SK-N-DZ (cell line): ENCODE results near the gene PLPP3.

RAMPAGE:
- cytosol, long total RNA, result no peak
- nucleus, long total RNA, result no peak
Measured at GRCh38 chr1:54204831-54205458, 5.0 kb downstream of the MRPL37 start.

GRCh38 chr1:54249753-54250583, 50.0 kb downstream of the MRPL37 start:
RAMPAGE:
- cytosol, long total RNA, result no peak
- nucleus, long total RNA, result no peak

RAMPAGE:
- cytosol, long total RNA, result no peak
- nucleus, long total RNA, result no peak
Measured at GRCh38 chr1:54298326-54299596, 98.8 kb downstream of the MRPL37 start.

DNA sequence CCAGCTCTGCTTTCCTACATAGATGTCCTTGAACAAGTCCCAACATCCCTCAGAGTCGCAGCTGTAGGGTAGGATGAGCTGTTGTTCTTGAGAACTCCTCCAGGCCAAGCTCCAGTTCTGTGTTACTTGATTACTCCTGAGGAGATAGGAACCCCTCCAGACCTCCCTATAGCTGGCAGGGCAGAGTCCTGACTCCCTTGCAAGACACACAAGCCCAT, 68.6 kb upstream of the ACOT11 start:
RAMPAGE:
- cytosol, long total RNA, result no peak
- nucleus, long total RNA, result no peak

DNA sequence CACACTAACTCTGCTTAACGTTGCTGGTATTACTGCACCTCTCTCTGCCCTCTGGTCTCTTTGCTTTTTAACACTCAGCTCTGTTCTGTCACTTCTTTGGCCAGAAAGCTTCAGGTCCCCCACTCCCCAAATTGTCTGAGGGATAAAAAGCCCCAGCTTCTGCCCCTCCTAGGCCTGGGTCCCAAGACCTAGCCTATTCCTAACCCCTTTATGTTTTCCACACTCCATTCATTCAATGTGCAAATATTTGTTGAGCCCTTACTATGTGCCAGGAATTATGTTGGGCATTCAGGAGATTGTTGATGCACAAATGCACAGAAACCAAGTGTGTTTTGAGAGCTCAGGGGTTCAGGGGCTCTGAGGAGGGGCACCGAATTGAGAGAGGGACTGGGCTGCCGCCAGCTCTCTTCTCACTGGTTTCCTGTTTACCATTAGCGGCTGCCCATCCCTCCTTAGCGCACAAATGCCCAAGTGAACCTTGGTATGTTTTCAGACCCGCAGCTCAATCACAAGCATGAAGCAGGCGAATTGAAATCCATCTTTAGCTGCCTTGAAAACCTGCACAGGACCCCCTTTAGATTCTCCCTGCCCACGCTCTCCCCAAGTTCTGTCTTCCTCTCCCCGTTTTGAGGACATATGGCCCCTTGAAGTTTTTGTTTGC, 61.3 kb upstream of the ACOT11 start:
RAMPAGE:
- cytosol, long total RNA, result no peak
- nucleus, long total RNA, result no peak

RAMPAGE:
- cytosol, long total RNA, result no peak
- nucleus, long total RNA, result no peak
Measured at GRCh38 chr1:54548718-54549173, 718 bp downstream of the ACOT11 start.

DNA sequence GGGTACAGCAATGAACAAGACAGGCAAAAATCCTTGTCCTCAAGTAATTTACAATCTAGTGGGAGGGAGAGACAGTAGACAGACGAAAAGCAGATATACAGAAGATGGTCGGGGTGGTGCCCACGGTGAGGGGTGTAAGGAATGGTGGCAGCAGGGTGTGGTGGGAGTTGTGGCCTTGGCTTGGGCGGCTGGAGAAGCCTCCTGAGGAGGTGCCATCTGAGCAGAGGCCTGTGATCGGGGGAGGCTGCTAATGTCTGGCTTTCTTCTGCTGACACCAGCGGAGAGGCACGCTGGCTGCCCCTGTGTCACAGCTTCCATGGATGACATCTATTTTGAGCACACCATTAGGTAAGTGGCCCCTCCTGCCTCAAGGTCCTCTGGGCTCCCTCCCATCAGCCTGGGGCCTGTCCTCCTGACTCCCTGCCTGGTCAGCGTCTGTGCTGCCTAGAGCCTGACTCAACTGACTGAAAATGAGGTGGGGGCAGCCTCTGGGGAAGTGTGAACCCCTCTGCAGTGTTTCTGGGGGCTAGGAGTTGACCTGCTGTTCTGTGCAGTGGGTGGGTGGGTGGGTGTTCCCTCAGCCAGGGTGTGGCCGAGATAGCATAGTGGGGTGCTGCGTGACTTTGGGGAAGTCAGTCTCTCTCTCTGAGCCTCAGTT, 37.6 kb downstream of the FAM151A start:
RAMPAGE:
- cytosol, long total RNA, result no peak
- nucleus, long total RNA, result no peak

GRCh38 chr1:54790643-54791124, 10.4 kb downstream of the TTC22 start:
RAMPAGE:
- cytosol, long total RNA, result no peak
- nucleus, long total RNA, result no peak

DNA sequence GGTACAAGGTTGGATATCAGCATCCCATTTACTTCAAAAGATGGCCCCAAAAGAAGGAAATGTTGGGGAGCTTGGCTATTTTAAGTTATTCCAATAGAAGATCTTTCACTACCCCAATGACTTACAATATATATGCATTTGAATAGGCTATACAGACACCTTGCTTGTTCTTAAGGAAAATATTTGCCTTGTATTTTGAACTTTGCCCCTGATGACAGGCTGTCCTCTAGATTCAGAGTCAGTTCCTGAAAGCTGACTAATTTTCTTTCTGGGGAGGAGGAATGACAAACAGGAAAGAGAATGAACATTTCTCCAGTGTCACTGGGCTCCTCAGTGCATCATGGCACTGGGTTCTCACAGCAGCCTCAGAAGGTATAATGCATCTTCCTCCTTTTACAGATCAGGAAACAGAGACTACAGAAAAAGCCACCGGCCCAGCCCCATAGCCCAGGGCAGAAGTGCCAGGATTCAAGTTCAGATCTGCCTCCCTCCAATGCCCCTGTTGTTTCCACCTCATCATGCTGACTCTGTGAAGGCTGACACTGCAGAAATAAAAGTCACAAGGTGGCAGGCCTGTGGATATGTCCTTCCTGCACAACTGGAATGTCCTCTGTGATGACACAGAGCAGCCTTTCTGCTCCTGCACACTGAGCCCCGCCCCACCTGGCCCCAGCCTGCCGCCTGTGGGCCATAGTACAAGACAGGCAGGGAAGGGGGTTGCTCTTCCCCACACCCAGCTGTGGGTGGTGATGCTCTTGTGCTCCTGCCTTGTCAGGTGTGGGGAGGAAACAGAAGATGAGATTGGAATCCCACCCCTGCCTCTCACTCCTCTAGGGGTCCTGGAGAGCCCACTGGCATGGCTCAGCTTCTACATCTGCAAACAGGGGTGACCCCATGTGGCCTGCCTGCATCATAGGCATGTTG, 6.5 kb downstream of the TTC22 start:
RAMPAGE:
- cytosol, long total RNA, result no peak
- nucleus, long total RNA, result no peak

RAMPAGE:
- cytosol, long total RNA, result no peak
- nucleus, long total RNA, result no peak
Measured at GRCh38 chr1:54845887-54846729, 40.2 kb downstream of the LEXM start.

DNA sequence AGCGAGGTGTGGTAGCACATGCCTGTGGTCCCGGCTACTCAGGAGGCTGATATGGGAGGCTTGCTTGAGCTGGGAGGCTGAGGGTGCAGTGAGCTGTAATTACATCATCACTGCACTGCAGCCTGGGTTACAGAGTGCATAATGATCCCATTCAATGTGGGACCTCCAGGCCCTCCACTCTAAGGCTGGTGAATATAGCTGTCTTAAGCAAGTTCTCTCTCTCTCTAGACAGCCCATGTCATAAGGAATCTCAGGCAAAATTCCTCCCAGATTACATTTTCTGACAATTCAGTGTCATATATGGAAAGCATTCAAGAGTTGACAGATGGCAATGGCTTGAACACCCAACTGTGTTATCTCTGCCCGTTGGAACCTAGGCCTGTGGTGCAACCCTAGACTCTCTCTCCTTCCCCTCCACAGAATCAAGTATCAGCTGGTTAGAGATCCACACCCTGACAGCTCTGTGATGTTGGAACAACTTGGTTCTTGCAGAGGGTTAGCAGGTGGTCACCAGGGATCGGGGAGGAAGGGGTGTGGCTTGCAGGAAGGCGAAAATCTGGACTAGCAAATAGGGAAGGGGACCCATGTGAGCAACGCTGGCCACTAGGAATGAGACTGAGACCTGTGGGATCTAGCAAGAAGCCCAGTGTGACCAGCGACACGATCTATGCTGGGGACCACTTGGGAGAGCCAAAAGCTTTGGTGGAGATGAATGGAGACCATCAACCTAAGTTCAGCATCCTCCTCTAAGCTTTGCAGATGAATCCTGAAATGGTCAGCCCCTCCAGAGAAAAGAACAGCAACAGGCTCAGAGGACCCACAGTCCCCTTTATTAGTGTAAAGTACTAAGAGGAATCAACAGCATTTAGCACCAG, 26.3 kb downstream of the PCSK9 start:
RAMPAGE:
- cytosol, long total RNA, result no peak
- nucleus, long total RNA, result no peak

DNA sequence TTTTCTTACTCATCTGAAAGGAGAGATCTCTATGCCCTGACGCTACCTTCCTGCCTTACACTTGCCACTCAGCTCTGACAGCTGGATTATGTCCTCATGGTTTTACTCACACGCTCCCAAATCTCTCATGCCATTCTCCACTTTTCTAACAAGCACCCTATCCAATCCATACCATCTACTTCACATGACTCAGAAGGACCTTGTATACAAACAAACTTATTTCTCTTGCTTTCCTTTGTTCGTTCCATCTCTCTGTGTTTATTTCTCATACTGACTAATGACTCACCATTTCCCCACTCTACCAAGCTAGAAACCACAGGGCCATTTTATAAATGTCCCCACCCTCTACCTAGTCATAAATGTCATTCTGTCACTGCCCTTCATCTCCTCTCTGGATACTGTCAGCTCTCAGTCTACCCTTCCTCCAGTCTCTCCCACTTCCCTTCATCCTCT, 87.3 kb downstream of the USP24 start:
RAMPAGE:
- cytosol, long total RNA, result no peak
- nucleus, long total RNA, result no peak

GRCh38 chr1:56133903-56134170, 445.5 kb downstream of the PLPP3 start:
RAMPAGE:
- cytosol, long total RNA, result no peak
- nucleus, long total RNA, result no peak

RAMPAGE:
- cytosol, long total RNA, result no peak
- nucleus, long total RNA, result no peak
Measured at GRCh38 chr1:56506888-56507298, 72.5 kb downstream of the PLPP3 start.

RAMPAGE:
- cytosol, long total RNA, result no peak
- nucleus, long total RNA, result no peak
Measured at GRCh38 chr1:56511785-56512394, 67.5 kb downstream of the PLPP3 start.

RAMPAGE:
- cytosol, long total RNA, result no peak
- nucleus, long total RNA, result no peak
Measured at GRCh38 chr1:56530517-56531283, 48.7 kb downstream of the PLPP3 start.

DNA sequence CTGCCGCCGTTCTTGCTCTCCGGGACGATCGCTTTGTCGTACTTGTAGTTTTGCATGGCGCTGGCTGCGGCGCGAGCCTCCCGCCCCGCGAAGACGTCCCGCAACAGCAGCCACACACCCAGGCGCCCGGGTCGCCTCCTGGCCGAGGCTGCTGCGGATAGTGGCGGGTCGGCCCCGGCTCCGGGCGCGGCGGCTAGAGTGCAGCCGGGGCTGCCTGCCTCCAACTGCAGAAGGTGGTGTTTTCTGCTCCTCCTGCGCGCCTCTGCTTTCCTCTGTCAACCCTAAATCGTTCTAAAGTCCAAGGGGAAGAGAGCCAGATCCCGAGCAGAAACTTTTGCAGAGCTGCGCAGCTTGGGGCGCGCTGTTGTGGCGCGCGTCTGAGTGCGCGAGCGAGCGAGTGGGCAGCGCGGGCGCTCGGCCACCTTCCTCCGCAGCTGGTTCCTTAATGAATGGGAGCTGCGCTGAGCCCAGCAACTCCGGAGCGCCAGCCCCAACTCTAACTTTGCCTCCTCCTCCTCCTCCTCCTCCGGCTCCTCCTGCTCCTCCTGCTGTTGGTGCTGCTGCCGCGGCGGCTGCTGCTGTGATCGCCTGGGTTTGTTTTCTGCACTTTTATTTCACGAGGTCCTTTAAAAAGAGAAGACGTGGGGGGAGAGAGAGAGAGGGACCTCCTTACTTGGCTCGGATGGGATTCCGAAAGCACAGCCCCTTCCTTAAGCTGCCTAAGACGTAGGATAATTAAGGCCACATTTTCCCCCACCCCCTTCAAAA, at the start of gene PLPP3:
Gene PLPP3, minus strand, starts transcription at position 603 of the 768 bp plus-strand sequence.
RAMPAGE:
- cytosol, long total RNA, result no peak
- nucleus, long total RNA, result no peak

GRCh38 chr1:56646644-56647116, 1.6 kb downstream of the PRKAA2 start:
RAMPAGE:
- cytosol, long total RNA, result no peak
- nucleus, long total RNA, result no peak

RAMPAGE:
- cytosol, long total RNA, result no peak
- nucleus, long total RNA, result no peak
Measured at GRCh38 chr1:56816851-56817310, 2.3 kb downstream of the FYB2 start.

RAMPAGE:
- cytosol, long total RNA, result no peak
- nucleus, long total RNA, result no peak
Measured at GRCh38 chr1:56857011-56857508, 2.5 kb downstream of the C8A start.